B cell (primary cell): ENCODE data around the gene QKI.

- PRO-cap = no peak
- CAGE, long polyA plus RNA = no peak
These were observed 9.4 kb downstream of the MAS1 start for GRCh38 chr6:159900170-159900537.

DNA sequence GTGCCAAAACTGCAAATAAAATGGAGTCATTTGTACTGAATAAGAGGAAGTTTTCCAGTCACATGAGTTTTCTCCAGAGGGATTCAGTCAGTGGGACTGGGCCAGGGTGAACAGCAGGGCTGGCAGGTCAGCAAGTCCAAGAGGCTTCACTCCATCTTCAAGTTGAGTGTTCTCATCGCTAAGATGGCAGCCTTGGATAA, 29.4 kb upstream of the IGF2R start:
- PRO-cap = no peak
- CAGE, long polyA plus RNA = no peak

- PRO-cap = no peak
- CAGE, long polyA plus RNA = no peak
These were observed 74.0 kb downstream of the IGF2R start for GRCh38 chr6:160042698-160043402.

GRCh38 chr6:160067434-160068063, 54.1 kb upstream of the SLC22A1 start:
- PRO-cap = no peak
- CAGE, long polyA plus RNA = no peak

- PRO-cap = no peak
- CAGE, long polyA plus RNA = no peak
These were observed 7.8 kb downstream of the SLC22A1 start for GRCh38 chr6:160129182-160130063.

DNA sequence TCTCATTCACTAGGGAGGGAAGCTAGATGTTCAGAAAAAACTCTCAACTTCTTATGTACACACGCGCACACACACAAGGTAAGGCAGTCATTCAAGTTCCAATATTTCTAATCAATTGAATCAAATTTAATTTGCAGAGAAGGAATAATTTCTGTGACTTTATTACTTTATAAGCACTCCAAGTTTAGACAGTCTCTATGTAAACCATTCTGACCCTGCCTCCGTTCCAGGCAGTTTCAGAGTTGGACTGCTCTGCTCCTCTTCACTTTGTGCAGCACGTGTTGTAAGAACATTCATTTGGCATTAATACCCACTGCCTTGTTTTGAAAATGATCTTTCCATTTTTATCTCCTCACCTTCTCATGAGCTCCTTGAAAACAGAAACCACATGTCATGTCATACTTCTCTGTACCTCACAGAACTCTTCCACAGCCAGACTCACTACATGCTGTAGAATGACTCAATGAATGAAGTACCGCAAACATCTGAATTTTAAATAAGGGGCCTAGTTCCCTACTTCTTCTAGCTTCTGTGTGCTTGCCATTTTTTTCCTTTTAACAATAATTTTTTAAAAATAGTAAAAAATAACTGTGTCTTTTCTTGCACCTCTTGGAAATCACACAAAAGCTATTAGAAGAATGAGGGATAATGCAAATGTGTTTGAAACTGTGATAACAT, 25.6 kb downstream of the SLC22A1 start:
- PRO-cap = no peak
- CAGE, long polyA plus RNA = no peak

DNA sequence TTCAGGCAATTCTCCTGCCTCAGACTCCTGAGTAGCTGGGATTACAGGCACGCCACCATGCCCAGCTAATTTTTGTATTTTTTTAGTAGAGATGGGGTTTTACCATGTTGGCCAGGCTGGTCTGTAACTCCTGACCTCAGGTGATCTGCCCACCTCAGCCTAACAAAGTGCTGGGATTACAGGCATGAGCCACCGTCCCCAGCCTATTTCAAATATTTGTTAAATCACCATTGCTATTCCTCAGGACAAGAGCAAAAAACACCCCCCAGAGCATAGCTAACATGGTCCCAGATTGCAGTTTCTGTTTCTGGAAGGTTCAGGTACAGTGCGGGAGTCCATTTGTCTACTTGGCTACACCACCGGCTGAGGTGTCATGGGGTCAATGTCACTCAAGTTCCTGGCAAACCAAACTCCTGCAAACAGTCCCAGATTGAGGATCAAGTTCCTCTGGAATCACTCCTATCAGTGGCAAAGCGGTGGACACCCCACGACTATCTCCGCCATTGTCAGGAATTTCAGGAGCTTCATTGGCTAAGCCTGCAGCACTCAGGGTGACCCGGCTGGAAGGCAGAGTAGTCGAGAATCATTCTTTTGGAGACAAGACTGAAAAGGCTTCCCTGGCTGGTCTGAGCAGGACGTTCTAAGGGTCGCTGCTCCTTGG, 41.7 kb downstream of the SLC22A1 start:
- PRO-cap = no peak
- CAGE, long polyA plus RNA = no peak

GRCh38 chr6:160447743-160448507, 99.7 kb downstream of the SLC22A3 start:
- PRO-cap = no peak
- CAGE, long polyA plus RNA = no peak

- PRO-cap = no peak
- CAGE, long polyA plus RNA = no peak
These were observed 2.9 kb downstream of the LPA start for GRCh38 chr6:160661158-160661667.

DNA sequence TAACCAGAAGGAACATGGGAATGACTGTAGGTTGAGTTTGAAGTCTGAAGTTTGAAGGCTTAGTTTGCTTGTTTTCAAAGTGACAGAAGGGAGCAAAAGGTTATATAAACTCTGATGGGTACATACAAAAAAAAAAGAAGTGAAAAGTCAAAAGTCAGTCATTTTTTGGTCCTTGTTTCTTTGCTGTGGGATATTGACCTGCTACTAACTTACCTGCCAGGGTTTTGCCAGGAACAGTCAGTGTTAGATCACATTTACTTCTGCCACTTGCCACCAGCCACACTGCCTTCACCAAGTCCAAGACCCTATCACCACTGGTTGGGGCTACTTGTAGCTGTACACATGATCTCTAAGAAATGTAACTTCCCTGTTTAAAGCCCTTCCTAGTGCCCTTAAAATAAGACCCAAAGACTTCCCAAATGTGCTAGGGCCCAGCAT, 7.0 kb downstream of the PLG start:
- PRO-cap = no peak
- CAGE, long polyA plus RNA = no peak

GRCh38 chr6:160739858-160740470, 37.9 kb downstream of the PLG start:
- PRO-cap = no peak
- CAGE, long polyA plus RNA = no peak

DNA sequence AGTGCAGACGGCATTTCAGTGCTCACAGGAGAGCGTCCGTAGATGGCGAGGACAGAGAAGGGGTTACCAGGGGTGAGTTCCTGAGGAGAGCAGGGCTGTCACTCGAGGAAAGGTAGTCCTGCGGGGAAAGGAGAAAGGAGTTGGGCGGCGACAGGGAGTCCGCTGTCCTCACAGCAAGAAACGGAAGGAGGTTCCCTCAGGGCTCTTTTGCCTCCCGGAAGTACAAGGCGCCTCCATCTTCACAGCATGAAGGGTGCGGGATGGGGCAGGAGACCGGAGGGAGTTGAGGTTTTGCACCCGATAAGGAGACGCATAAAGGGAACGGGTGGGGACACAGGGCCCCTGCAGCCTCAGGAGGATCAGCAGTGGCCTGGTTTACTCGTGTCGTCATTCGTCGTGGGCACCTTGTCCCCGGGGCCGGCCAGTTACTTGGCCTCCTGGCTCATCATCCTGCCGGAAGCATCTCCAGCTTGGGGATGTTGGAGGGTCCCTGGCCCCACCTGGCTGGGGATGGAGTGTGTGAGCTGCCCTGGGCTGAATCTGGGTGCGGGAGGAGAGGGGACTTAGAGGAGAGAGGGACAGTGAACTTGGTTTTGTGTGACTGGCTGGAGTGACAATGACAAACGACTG, 65.4 kb upstream of the MAP3K4 start:
- PRO-cap = no peak
- CAGE, long polyA plus RNA = no peak

GRCh38 chr6:161292043-161292639, 18.3 kb upstream of the AGPAT4 start:
- PRO-cap = no peak
- CAGE, long polyA plus RNA = no peak

- PRO-cap = no peak
- CAGE, long polyA plus RNA = no peak
These were observed 132.8 kb upstream of the AGPAT4 start for GRCh38 chr6:161406583-161407044.

DNA sequence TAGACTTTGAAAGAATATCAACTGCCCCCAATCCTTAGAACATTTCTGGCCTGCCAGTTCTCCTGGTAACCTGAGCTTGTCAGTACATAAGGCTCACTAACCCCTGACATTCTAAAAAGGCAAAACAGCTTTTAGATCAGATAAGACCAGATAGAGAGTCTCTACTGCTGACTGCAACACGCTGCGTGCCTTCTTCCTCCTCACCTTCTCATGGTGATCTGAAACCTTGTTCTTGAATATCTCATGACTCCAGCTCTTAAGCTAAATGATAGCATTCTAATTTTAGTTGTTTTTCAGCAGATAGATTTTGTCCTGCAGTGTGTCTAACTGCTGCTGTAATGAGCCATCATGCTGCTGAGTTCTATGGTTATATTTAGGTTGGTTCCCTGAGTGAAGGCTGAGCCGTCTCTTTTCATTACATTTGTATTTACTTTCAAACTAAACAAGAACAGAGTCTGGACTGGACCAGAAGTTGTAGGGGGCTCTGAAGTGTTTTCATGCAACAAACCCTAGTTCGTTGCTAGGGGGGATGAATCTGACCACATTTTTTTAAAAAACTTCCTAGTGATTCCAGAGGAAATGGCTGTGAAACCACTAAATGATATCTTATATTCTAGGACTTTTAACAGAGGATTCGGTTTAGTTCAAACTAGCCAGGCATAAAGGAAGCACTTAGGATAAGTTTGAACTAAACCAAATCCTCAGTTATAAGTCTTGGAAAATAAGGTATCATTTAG, 328.2 kb upstream of the QKI start:
- PRO-cap = no peak
- CAGE, long polyA plus RNA = no peak

DNA sequence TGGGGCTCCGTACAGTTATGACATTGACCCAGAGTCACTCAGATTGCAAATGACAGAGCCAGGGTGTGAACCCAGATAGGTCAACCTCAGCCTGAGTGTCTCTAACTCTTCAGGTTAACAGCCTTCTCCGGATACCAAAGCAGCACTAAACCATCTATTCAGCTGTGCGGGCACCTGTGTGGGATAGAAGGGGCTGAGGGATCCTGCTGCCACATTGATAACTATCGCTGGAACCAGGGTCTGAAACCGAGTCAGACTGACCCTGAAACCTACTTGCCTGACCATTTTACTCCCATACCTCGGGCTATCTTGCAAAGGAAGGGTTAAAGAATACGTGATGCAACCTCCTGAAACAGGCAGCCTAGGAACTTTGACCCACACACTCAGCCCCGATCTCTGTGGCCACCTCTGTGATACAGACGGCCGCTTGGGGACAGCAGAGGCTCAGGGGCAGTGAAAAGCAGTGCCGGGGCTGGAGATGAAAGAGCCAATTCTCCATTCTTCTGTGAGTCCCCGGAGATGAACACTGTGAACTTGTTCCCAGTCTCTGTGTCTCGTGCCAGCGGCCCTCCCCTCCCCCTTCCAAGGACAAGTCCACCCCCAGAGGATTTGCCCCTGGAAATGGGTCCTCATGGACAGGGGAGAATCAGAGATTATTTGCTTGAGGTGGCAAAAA, 233.4 kb upstream of the QKI start:
- PRO-cap = no peak
- CAGE, long polyA plus RNA = no peak

DNA sequence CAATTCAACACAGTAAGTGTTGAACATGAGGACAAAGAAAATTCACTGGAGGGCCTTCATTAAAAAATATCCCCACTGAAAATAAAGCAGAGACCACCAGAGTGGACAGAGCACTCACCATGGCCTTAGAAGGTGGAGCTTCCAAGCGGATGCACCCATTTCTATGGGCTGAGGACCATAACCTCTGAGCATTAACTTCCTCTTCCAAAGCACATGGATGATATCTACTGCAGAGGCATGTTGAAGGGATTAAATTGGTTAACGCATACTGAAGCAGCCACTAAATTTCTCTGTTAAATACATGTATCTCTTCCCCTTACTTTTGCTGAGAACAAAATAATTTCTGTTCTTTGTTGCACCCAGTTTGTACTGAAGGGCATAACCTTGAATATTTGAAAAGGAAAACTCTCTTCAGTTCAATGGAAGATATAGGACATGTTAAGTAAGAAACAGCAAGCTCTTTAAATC, 204.1 kb upstream of the QKI start:
- PRO-cap = no peak
- CAGE, long polyA plus RNA = no peak

GRCh38 chr6:163263086-163263592, 151.4 kb upstream of the QKI start:
- PRO-cap = no peak
- CAGE, long polyA plus RNA = no peak

DNA sequence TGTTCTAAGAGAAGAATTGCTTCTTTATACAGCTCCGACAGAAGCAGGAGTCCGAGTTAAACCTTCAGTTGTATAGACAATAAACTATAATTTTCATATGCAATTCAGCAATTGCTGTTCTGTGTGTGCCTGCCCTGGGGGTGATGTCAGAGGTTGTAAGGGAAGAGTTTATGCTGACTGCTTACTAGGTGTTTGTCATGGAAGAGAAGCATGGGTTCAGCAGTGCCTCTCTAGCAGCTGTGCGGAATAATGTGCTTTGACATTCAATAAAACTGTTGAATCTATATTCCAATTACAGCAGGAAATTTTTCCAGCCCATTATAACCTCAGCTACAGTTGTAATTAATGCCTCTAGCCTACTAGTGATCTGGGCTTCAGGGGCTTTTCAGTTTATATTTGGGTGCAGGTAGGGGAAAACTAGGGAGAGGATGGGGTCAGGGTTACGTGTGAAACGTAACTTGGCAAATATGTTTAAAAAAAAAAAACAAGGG, 99.3 kb upstream of the QKI start:
- PRO-cap = no peak
- CAGE, long polyA plus RNA = no peak

- PRO-cap = bidirectional peak, plus-strand start at chr6:163414170, minus-strand start at chr6:163414648; bidirectional peak, plus-strand start at chr6:163414960, minus-strand start at chr6:163415003
- CAGE, long polyA plus RNA = no peak
These were observed at the start of gene QKI for GRCh38 chr6:163414299-163415379. QKI (plus strand) TSS chr6:163414718.